AG04450 (cell line): ENCODE measurements around a stretch of chr4.

DNA sequence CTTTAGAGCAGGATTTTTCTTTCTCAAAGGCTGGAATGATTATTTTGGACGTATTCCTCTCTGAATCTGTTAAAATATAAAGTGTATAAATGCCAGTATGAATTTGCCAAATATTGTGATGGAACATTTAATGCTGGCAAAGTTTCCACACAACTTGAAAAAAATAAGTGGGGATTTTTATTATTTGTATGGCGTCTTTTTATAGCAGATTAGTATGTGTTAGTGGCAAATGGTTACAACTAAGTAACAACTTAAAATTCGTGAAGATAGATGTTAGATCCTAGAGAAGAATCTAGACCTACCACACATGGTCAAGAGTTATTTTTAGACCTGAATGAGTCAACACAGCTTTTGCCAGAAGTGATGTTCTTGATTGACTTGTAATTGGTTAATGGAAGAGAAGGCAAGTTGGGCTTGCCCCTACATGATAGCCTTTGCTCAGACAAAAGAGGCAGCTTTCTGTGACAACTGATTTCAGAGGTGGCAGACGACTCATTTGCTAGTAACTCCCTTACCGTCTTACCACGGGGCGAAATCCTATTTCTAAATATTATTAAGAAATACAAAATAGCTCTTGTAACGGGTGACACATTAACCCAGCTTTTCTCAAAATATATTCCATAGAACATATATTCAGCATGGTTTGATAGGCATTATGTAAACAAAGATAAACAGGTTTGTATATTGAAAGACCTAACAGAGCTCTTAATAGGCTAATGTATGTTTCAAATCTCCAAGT lies 4.9 kb downstream of the CPE start:
- CAGE, long polyA plus RNA = no peak
- RRBS = no CpG with 5 or more reads among the region's 8 CpGs

GRCh38 chr4:165757450-165757752 lies 115.6 kb upstream of the TLL1 start:
- CAGE, long polyA plus RNA = no peak
- RRBS = no CpG with 5 or more reads among the region's 2 CpGs

DNA sequence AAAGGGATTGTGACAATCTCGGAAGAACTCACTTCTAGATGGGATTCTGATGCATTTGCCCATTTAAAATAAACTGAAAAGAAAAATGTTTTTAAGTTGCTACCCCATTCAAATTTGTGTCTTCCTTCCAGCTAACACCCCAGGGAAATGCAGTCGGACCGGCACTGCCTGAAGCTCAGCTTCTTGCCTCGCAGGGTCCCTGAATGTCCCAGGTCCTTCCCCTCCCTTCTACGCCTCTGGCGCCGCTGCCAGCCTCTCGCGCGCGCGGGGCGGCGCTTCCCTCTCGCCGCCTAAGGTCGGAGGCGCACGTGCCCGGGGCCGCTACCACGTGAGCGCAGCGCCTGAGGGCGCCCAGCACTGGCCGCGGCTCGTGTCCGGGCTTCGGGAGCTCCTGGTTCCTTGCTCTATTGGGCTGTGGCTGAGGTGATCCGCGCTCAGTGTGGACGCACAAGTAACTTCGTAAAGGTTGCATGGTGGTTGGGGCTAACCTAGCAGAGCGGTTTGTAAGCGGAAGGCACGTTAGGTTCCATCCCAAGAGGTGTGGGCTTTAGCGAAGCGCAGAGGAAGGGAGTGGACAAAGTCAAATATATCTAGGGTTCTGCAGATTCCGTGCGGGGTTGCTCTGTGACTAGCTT lies 1.7 kb downstream of the TLL1 start:
- CAGE, long polyA plus RNA = no peak
- RRBS = 4% methylated on average over 10 of the region's 41 CpGs

DNA sequence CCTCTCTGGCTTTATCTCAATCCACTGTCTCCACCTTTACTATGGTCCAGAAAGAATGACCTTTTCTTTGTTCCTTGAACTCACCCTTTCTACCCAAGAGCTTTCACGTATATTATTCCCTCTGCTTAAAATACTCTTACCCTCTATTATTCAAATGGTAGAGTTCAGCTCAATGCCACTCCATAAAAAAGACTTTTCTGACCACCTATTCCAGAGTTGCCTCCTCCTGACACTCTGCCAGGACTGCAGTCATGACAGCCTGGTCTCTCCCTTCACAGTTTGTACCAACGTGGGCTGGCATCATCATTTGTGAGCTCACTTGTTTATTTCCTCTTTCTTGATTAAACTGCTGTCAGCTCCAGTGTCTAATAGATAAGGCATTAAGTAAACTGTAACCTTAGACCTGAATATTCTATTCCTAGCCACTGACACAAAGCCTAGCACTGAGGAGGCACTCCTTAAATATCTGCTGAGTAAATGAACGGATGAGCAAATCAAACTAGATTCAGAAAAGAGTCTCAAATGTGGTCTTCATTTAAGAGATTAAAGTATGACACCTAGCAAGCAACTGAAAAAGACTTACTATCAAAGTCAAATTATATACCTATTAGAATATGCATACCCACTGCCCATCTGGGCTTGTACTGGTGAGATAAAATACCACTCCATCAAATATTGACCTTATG lies 48.7 kb downstream of the DDX60 start:
- CAGE, long polyA plus RNA = no peak
- RRBS = no CpG with 5 or more reads among the region's 3 CpGs

DNA sequence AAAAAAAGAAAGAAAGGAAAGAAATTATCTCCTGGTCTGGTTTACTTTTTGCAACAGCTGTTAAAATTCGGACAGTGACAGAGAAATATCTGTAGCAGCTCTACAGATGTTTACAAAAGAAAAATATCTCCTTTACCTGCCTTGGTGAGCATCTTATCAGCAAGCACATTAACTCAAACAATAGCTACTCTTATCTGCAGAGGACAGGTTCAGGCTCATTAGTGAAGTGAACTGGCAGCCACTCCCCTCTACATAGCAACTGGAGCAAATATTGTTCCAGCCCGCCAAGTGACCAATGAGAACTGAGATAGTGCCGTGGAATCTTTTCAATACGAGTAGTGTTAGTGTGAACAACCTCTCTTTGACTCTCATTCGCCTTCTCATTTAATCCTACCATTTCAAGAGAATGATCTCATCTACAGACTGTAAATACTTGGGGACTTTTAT lies 72.2 kb downstream of the PALLD start:
- CAGE, long polyA plus RNA = no peak
- RRBS = no CpG with 5 or more reads among the region's 5 CpGs

DNA sequence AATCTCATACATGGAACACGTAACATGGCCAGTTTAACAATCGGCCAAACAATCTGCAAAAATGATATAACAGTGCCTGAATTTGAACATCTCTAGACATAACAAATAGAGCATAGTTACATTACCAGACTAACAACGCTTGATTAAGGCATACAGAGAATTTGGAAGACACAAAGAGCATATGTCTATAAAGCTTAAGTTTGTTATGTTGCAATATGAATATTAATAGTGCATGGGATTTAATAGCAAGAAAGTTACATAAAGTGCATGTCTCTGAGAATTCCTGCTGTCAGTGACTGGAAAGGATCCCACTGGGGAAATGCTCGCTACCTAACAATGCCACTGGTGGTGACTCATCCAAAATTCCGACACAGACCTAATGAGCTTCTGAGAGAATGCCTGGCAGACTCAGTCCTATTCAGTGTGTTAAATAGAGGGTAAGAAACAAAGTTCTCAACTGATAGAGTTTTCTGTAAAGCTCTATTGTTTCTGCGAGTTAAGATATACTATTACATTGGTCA lies 107.6 kb downstream of the PALLD start:
- CAGE, long polyA plus RNA = no peak
- RRBS = no CpG with 5 or more reads among the region's 6 CpGs

DNA sequence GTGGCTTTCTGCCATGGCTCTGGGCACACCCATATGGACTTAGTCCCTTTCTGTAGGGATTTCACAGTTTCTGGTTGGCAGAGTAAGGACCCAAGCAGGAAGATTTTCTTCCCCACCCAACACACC lies 244.2 kb downstream of the CBR4 start:
- CAGE, long polyA plus RNA = no peak

DNA sequence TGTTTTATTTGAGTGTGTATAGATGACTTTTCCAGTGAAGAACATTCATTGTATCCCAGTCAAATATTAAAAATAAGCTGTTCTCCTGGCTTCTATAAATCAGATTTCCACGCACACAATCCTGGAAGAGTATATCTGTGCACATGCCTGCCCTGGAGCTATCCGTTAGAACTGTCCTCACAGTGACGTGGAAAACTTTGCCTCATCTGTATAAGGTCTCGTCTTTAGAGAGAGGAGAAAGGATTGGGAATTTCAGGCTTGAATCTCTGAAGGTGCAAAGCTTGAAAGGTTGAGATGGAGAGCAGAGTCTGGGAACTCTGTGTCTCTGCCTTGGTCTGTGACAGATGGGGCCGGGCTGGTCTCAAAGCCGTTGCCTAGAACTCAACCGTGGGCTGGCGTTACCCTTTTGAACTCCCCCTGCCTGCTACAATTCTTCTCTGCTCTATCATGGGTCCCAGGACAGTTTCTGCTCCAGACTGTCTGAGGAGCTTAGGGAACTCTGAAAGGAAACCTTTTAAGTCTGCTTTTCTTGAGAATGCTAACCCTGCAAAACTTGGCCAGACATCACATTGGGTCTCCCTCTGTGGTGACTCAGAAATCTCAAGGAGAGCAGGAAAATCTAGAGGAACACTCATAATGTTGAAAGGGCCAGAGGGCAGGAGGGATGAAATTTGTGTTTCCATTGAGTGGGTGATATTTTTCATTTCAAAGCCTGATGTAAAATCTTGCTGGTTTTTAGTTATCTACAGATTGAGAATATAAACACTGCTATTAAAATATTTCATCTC lies 240.7 kb downstream of the CBR4 start:
- CAGE, long polyA plus RNA = no peak
- RRBS = no CpG with 5 or more reads among the region's 8 CpGs

- CAGE, long polyA plus RNA = no peak
- RRBS = no CpG with 5 or more reads among the region's 5 CpGs
These were observed 236.6 kb downstream of the CBR4 start for GRCh38 chr4:168773489-168773775.

GRCh38 chr4:168796211-168796678 lies 213.8 kb downstream of the CBR4 start:
- CAGE, long polyA plus RNA = no peak
- RRBS = no CpG with 5 or more reads among the region's 4 CpGs

DNA sequence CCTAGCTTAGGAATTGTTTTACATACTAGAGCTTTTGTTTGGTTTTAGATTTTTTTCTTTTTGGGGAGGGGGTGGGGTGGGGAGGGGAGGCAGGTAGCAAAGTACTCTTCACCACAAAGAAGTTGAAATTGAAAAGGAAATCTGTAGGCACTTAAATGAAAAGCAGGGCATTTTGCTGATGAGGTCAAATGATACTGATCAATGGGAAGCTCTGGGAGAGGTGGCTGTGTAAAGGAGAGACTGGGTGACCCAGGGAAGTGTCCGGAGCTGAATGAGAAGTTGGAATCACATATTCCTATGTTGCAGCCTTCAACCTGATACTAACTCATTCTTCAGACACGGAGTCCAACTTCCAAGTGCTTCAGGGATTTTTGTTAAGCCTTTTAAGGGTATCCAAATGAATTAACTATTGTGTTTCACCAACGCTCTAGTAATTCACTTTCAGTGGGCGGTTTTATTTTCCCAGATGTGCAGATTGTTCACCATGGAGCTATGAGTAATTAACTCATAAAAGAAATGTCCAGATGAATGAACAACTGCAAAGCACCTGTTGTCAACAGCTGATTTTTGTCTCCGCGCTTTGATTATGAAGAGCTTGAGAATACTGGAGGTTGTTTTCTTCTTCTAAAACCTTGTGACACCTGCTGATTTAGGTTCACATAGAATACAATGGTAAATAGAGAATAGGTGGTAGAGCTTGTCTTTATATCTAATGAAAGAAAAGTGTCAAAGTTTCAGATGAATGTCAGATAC lies 187.7 kb downstream of the CBR4 start:
- CAGE, long polyA plus RNA = no peak
- RRBS = no CpG with 5 or more reads among the region's 6 CpGs

DNA sequence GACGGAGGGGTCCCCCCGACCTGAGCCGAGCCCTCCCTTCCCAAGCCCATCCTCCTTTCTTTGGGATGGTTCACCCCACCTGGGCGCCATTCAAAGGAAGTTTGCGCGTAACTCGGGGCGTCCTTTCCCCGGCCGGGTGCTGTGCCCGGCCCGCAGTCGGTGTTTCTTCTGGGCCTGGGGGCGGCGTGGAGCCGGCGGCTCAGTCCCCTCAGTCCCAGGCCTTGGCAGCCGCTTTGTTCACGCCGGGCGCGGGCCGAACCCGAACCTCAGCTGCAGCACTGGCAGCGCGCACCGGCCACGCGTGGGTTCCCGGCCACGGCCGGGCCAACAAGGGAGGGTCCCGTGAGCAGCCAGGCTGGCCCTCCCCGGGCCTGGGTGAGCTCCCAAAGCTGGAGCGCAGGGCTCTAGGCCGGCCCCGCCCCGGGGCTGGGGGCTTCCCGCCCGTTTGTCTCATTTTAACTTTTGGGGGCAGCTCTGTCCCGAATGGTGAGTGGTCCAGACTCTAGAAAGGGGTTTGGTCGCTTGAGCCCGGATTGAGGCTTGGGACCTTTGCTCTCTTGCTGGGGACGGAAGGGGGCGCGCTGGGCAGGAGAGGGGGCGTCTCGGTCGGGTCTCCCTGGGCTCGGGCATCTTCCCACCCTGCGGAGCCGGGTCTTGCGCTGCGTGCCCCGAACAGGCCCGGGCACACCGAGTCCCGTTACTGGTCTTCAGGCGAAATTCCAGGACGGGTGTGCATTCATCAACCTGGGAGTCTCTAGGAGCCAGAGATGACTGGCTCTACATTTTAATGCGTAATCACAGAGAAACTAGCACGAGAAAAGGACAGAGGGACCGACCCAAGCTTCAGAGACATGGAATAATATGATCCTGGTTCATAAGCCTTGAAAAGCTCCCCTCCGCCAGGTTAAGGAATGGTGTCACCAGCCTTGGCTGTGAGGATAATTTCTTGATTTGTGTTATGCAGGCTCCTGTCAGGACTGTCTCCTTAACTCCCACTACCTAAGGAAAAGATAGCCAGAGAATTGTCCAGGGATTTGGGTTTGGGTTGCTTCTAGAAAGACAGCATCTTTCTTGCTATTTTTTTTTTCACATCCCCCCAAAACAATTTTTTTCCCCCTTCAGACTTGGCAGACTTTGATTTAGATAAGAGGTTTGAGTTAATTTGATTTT lies 177.0 kb downstream of the CBR4 start:
- CAGE, long polyA plus RNA = no peak
- RRBS = 3% methylated on average over 30 of the region's 64 CpGs

GRCh38 chr4:168836439-168837240 lies 173.4 kb downstream of the CBR4 start:
- CAGE, long polyA plus RNA = no peak
- RRBS = no CpG with 5 or more reads among the region's 12 CpGs

GRCh38 chr4:168840126-168840923 lies 169.7 kb downstream of the CBR4 start:
- CAGE, long polyA plus RNA = no peak
- RRBS = no CpG with 5 or more reads among the region's 9 CpGs

- CAGE, long polyA plus RNA = no peak
- RRBS = no CpG with 5 or more reads among the region's 3 CpGs
These were observed 168.8 kb downstream of the CBR4 start for GRCh38 chr4:168841175-168841729.

DNA sequence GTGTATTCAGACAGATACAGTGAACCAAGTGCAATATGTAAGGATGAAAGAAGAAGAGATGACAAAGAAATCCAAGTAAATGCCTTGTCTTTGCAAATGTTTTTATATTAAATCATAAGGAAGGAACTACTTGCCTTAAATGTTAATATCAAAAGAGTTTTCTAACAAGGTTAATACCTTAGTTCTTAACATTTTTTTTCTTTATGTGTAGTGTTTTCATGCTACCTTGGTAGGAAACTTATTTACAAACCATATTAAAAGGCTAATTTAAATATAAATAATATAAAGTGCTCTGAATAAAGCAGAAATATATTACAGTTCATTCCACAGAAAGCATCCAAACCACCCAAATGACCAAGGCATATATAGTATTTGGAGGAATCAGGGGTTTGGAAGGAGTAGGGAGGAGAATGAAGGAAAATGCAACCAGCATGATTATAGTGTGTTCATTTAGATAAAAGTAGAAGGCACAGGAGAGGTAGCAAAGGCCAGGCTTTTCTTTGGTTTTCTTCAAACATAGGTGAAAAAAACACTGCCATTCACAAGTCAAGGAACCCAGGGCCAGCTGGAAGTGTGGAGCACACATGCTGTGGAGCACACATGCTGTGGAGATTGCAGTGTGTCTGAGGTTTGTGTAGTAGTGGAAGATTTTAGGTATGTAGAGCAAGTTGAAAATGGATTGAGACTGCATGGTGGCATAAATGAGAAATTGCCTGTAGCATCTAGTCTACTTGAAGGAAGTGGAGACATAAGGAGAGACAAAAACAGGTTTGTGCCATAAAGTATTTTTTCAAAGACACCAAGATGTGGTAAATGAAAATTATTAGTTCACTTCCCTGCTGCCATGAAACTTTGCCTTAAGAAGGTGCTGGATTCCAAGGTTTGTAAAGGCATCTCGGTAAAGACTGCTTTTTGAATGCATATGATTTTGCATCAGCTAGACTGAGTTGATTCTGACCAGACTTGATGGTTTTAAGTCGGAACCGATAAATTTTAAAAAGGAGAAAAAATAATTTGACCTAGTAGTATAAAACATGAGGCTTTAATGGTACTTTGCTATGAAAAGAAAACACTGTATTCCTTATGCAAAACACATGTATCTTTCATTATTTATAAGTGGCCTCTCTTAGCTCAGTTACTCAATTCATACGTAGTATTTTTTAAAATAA lies 82.9 kb downstream of the CBR4 start:
- CAGE, long polyA plus RNA = no peak
- RRBS = no CpG with 5 or more reads among the region's 4 CpGs

GRCh38 chr4:169010541-169011121 lies 576 bp upstream of the CBR4 start:
- CAGE, long polyA plus RNA = no peak
- RRBS = 0% methylated on average over 5 of the region's 18 CpGs

- CAGE, long polyA plus RNA = no peak
- RRBS = no CpG with 5 or more reads among the region's 4 CpGs
These were observed 37.9 kb upstream of the CBR4 start for GRCh38 chr4:169047976-169048296.

GRCh38 chr4:169179550-169180196 lies 91.1 kb downstream of the SH3RF1 start:
- CAGE, long polyA plus RNA = no peak
- RRBS = no CpG with 5 or more reads among the region's 7 CpGs

GRCh38 chr4:169225338-169226008 lies 45.3 kb downstream of the SH3RF1 start:
- CAGE, long polyA plus RNA = no peak
- RRBS = no CpG with 5 or more reads among the region's 4 CpGs